Type B pancreatic cell (in vitro differentiated cells): ENCODE measurements around a stretch of chr4.

DNA sequence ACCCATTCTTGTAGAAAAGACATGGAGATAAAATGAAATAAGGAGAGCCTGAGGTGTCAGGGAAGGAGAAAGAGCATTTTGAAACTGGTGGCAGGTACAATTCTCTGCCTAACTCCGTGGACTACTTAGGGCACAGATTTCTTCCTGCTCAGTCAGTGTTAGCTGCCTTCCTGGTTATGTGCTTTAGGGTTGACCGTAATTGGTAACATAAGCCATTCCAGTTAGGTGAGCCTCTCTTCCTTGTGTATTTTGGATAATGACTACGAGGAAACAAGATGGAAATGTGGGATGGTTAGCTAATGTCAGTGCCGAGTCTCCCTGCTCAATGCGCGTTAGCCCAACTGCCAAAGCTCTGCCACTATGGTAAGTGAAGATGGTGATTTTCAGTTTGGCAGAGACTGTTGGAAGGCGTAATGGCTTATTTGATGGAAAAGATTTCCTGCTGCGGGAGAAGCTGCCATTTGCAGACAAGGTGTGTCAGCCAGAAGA is 174.1 kb downstream of the CBR4 start:
- PRO-cap: no peak

GRCh38 chr4:168841175-168841729 is 168.8 kb downstream of the CBR4 start:
- PRO-cap: no peak

DNA sequence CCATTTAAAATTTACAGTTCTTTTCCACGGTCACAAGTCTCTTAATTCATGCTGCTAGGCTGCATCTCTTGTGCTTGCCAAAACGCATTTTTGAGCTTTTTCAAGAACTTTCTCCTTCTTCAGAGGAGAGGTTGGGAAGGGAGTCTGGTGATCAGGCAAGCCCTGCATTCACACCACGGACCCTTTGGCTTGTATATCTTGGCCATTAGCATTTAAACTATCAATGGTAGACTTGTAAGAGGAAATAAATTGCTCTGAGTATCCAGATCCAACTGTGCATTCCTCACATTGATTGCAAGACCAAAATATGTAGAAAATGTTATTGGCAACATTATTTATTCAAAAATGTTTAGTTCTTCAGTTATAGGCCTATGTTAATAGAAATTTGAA is 144.8 kb downstream of the CBR4 start:
- PRO-cap: no peak

- PRO-cap: no peak
Observed at GRCh38 chr4:168921398-168921816, 88.6 kb downstream of the CBR4 start.

- PRO-cap: no peak
Observed at GRCh38 chr4:169062509-169063070, 52.5 kb upstream of the CBR4 start.

- PRO-cap: no peak
Observed at GRCh38 chr4:169135909-169136590, 126.0 kb upstream of the CBR4 start.

DNA sequence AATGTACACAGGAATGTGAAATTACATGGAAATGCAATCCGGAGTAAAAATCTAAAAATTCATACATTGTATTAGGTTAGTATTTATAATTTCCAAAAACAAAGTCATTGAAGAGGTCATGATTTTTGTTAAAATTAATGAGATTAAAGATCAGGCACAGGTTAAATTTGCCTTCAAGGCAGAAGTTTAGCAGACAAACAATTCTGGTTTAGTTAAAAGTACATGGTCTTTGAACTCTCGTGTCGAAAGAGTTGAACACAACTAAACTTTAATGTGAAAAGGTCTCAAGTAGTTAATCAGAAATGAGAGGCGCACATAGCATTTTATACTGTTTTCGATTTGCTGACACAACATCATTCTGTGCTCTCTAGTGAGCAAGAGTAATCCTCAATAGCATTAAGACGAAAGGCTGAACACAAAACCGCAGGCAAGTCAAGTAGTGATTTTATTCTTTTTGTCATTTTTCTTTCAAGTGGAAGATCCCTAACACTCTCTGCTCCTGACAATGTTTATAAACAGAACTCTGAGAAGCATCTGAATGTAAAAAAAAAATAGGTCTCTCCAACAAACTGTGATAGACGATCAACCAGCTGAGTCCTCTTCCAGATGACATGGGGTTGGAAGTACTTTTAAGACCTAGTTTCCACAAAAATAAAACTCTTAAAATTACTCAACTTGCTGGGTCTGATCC is 49.8 kb downstream of the SH3RF1 start:
- PRO-cap: no peak

DNA sequence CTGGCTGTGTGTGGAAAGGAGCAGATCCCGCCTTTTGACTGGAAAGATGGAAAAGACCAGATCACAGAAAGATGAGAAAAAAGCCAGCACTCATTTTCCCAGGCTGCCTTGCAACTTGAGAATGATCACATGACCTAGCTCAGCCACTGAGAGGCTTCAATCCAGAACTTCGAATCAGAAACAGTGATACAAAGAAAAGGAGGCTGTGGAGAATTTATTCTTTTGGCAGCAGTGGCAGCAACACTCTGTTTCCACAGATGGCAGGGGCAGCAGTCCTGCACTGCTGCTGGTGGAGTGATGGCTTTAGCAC is 77.7 kb upstream of the SH3RF1 start:
- PRO-cap: no peak

DNA sequence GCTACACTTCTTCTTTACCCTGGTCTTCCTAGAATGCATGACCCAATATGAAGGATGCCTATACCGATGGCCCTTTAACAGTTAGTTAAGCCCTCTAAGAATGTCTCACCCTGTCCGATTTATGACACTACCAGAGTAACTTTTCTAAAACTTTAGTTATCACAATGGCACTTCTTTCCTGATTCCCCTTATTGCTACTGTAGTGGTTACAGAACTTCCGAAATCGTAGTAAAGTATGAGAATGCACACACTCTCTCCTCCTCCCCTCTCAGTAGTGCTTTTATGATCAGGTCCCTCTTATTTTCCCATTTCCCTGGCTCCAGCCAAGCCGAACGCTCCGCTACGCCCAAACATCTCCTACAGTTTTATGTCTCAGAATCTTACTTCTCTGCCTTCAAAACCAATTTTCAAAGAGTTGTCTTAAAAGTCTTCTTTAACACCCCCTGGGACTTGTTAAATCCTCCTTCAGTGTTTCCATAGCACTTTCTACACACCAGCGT is 795 bp downstream of the HPF1 start:
- PRO-cap: no peak

GRCh38 chr4:169774265-169775515 is 16.9 kb upstream of the HPF1 start:
- PRO-cap: no peak

DNA sequence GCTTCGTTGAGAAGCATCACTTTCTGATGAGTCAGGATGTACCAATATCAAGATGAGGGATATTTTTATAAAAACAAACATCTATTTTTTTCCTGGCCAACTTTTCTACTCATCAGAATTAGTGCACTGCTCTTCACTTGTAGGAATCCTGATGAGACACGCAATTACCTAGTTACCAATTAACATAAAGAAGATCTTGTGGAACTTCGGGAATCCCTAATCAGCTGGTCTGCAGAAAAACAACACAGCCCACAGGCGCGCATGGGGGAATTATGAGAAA is 51.1 kb downstream of the MFAP3L start:
- PRO-cap: no peak

DNA sequence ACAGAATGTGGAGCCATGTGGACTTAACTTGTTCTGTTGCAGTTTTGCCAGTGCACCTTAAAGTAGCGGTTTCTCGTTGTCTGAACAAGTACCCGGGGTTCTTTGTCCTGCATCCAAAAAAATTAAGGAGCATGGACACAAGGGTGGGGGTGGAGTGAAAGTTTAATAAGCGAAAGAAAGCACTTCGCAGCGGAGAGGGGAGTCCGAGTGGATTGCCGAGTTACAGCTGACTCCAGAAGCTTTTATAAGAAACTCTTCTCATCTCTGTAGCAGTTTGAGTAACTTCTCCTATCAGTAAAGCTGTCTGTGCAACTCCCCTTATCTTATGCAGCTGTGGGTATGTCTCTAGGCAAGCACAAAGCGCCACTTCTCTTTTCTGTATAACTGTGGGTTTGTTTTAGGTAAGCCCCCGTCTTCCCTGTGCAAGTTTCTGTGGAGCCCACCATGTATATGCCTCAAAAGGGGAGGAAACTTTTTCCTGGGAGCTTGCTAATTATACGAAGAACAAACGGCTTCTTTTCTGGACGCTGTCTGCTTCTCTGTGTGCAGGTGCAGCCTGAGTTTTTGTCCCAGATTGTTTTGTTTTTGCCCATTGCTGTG is 52.2 kb downstream of the HMGB2 start:
- PRO-cap: no peak

DNA sequence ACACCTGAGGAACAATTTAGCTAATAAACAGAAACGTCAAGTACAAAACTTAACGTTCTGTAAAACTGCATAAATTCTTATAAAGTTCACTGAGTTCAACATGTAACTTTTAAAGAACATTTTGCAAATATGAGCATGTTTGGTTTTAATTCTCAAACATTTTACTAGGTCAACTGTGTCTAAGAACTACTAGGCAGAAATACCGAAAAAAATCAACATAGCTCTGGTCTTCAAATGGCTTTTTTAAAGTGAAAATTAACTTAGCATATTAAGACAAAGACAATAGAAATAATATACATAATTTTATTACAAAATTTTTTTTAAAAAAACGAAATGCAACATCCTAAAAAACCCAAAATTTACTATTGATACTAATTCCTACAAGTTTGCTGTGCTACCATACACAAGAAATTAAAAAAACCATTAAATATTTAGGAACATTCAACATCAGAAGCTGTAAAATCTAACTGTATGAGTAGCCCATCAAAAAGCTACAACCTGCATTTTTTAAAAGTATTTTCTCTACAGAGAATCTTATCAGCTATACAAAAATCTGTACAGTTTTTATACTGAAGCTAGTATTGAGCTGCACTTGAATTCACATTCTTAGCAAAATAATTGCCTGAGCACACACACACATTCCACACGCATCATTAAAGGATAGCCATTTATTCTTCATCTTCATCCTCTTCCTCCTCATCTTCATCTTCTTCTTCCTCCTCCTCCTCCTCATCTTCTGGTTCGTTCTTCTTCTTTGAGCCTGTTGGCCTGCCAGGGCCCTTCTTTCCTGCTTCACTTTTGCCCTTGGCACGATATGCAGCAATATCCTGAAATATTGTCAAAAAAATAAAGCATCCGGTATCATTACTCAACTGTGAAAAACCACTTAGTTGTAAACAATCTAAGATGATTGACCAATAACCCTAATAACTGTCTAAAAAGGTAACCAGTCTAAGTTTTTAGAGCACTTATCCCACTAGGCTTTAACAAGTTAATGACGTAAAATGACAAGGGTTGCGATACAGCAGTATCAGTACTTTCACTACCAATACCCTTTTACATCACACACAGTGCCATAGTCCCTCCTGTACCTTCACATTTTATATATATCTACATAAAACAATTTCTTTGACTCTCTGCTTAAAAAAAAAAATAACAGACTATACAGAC is 2.4 kb downstream of the HMGB2 start:
- PRO-cap: no peak

DNA sequence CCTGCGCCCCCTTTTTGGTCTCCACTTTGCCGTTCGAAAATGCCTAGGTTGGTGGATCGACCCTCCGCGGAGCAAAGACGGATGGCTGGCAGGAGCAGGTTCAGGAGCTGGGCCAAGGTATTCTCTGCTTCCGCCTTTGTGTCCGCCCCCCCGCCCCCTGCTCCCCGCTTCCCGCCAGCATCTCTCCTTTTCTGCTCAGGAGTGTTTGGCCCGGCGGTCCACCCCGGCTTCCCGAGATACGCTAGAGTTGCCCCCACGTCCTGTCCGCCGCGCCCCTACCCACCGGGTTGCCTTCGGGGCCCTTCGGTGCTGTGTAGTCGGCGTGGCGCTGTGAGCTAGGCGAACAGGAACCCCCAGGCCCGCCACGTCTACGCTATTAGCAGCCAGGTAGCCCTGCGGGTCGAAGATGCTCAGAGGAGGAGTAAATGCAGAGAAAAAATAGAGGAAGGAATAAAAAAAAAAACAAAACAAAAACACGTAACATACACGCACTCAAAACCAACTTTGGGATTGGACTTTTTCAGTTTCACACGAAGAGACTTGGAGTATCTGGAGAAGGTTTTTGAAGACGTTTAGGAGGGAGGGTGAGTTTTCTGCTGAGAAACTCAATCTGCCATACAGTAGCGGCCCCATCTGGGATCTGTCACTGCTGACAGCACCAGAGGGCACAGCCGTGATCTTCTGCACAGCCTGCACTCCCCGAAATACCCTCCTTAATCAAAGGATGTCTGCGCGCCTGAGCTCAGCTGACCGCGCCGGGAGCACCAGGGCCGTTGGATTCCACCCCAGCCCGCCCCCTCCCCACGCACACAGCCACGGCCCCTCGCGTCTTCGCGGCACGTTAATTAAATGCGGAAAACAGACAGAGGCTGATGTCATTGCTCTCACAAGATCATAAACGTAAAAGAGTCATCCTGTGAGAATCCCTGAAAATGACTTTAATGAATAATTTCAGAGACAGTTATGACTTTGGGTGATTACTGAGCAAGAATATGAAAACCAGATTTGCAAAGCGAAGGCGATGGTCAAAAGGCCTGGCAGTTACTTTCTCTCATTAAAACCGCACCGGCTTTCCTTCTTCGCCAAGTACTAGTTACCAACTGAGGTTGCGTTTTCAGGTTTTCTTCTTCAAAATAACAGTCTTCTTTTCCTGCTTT is 11.0 kb downstream of the HAND2 start:
- PRO-cap: bidirectional peak, plus-strand start at position 198 of the sequence, minus-strand start at position 73 of the sequence; unidirectional peak, minus-strand start at position 381 of the sequence; unidirectional peak, minus-strand start at position 645 of the sequence

DNA sequence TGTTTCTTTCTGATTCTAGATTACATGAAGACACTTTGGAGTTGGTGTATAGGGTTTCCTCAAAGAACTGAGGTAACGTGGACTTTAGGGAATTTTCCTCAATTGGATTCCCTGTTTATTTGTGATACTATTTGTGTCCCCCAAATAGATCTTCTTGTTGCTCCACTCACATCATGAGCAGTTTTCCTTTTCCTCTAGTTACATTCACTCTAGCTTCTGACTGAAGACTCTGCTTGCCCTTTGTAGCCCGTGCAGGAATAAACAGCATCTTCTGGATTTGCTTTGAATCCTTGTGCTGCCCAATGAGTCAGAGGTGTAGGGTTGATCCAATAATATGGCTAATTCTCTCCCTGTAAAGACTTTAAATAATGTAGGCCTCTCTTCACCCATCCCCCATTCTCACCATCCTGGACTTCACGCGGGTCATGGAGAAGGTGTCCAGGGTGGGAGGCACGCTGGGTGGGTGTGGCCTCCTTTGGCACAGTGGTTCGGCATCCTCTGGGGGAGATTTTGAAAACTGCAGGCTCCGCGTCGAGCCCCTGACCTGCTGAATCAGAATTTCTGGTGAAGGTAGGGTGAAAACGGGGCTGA is 9.1 kb downstream of the HAND2 start:
- PRO-cap: no peak

DNA sequence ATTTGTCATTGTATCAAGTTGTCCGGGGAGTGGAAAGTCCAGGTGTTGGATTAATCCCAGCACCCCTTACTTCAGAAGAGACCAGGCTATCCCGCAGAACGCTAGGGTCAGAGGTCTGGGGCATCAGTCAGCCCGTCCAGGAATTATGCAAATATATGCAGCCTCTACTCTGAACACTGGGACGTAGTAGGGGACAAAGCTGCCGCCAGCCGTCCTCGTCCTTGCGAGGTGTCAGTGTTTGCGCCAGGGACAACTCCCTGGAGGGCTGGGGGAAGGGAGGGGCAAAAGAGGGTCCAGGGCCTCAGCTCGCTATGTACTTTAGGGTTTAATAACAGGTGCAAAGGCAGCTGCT is 8.6 kb downstream of the HAND2 start:
- PRO-cap: no peak

DNA sequence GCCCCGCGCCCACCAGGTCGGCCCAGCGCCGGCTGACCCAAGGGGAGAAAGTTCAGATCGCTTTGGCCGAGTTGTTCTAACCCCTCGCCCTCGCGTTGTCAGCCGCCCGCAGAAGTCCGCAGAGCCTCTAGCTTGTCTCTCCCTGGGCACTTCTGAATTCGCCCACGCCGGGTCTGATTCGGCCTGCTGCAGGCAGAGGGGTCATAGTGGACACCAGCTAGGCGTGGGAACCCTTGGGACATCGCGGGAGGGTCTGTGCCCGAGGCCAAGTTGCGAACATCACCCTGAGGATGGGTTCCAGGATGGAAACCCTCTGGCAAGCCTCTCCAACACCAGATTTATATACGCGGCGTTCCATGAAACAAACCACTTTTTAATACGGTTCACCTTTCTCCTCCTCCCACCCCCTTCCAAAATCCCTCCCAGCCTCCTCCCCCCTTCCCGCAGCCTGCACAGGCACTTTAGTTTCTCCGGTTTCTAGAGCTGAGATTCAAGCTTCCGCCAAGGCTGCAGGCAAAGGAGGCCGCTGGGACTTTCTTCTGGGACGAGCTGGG is 4.8 kb downstream of the HAND2 start:
- PRO-cap: no peak

GRCh38 chr4:173532606-173533021 is 2.6 kb upstream of the HAND2 start:
- PRO-cap: no peak

- PRO-cap: no peak
Observed at GRCh38 chr4:173538525-173539616, 8.8 kb upstream of the HAND2 start.

GRCh38 chr4:174119826-174120844 is 163.3 kb downstream of the FBXO8 start:
- PRO-cap: no peak